ENCODE measurements around a stretch of chr11.

GRCh38 chr11:67416310-67417482 is 1.2 kb downstream of the CARNS1 start:
- RRBS: no CpG with 5 or more reads among the region's 25 CpGs

GRCh38 chr11:67491682-67492486 is 9.1 kb downstream of the AIP start:
- RRBS: no CpG with 5 or more reads among the region's 29 CpGs

DNA sequence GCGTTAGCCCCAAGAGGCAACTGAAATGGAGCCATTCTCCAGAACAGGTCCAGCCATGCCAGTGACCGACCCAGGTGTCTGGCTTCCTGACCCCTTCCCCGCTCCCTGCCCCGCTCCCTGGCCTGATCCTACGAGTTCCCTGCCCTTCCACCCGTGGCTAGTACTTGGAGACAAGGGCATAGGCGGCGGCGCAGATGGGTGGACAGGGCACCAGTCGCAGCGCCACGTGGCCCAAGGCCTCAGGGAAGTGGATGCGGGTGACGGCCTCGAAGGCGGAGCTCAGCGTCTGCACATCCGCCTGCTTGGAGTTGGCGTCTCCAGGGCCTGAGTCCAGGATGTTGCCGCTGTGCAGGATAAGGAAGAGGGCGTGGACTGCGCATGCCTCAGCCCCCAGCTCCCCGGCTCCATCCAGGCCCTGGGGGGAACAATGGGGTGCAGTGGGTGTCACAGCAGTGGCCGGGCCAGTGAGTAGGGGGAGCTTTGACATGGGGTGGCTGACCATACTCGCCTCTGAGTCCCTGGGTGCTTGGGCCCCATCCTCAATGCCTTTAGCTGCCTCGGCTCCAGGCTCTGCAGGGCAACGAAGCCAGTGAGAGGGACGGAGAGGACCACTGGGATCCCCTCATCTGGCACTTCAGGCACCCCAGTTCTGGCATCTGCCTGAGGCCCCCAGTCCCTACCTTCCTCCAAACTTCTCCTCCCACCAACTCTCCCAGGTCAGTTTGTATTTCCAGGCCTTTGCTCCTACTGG is 6.6 kb downstream of the PITPNM1 start:
- RRBS: 89% methylated on average over 2 of the region's 28 CpGs

DNA sequence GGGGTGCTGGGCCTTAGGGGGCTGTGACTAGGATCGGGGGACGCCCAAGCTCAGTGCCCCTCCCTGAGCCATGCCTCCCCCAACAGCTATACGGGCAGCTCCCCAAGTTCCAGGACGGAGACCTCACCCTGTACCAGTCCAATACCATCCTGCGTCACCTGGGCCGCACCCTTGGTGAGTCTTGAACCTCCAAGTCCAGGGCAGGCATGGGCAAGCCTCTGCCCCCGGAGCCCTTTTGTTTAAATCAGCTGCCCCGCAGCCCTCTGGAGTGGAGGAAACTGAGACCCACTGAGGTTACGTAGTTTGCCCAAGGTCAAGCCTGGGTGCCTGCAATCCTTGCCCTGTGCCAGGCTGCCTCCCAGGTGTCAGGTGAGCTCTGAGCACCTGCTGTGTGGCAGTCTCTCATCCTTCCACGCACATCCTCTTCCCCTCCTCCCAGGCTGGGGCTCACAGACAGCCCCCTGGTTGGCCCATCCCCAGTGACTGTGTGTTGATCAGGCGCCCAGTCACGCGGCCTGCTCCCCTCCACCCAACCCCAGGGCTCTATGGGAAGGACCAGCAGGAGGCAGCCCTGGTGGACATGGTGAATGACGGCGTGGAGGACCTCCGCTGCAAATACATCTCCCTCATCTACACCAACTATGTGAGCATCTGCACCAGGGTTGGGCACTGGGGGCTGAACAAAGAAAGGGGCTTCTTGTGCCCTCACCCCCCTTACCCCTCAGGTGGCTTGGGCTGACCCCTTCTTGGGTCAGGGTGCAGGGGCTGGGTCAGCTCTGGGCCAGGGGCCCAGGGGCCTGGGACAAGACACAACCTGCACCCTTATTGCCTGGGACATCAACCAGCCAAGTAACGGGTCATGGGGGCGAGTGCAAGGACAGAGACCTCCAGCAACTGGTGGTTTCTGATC is 1.2 kb downstream of the GSTP1 start:
- RRBS: no CpG with 5 or more reads among the region's 18 CpGs

DNA sequence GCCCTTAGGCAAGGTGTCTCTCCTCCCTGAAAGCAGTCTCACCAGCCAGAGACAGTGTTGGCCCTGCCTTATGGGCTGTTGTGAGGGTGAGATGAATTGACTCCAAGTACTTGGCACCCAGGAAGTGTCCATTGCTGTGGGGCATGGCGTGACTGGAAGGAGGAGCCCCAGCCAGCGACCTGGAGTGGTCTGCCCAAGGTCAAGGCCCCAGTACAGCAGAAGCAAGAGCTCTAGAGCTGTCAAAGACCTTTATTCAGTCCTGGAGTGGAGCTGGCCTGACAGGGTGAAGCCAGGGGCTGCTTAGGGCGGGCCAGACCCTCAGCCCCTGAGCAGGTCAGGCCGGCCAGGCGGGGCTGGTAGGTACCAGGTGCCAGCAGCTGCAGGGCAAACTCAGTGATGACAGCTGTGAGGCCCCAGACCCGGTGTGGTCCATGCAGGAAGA is 2.0 kb downstream of the NUDT8 start:
- RRBS: 37% methylated on average over 3 of the region's 6 CpGs

GRCh38 chr11:67656314-67656791 is 5.8 kb upstream of the ACY3 start:
- RRBS: no CpG with 5 or more reads among the region's 3 CpGs

- RRBS: no CpG with 5 or more reads among the region's 48 CpGs
Observed at GRCh38 chr11:67804993-67805461, 130.6 kb upstream of the ALDH3B2 start.

- RRBS: no CpG with 5 or more reads among the region's 27 CpGs
Observed at GRCh38 chr11:67884296-67885546, 119.2 kb downstream of the UNC93B1 start.

DNA sequence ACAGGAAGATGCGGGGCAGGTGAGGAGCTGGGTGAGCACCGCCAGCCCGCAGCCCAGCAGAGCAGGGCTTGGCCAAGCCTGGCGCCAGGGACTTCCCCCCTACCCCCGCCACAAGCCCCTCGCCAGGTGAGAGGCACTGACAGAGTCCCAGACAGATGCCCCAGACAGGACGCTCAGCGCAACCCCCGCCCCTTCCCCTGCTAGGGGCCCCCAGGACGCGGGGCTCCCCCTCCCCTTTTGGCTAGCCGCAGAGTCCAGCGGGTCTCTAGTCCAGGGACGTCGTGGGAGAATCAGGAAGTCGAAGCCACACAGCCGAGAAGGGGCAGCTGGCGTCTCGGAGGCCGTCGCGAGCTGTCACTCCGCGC is 48.9 kb downstream of the UNC93B1 start:
- RRBS: no CpG with 5 or more reads among the region's 24 CpGs

GRCh38 chr11:68036468-68036661 is 2.5 kb upstream of the TCIRG1 start:
- RRBS: no CpG with 5 or more reads among the region's 11 CpGs

DNA sequence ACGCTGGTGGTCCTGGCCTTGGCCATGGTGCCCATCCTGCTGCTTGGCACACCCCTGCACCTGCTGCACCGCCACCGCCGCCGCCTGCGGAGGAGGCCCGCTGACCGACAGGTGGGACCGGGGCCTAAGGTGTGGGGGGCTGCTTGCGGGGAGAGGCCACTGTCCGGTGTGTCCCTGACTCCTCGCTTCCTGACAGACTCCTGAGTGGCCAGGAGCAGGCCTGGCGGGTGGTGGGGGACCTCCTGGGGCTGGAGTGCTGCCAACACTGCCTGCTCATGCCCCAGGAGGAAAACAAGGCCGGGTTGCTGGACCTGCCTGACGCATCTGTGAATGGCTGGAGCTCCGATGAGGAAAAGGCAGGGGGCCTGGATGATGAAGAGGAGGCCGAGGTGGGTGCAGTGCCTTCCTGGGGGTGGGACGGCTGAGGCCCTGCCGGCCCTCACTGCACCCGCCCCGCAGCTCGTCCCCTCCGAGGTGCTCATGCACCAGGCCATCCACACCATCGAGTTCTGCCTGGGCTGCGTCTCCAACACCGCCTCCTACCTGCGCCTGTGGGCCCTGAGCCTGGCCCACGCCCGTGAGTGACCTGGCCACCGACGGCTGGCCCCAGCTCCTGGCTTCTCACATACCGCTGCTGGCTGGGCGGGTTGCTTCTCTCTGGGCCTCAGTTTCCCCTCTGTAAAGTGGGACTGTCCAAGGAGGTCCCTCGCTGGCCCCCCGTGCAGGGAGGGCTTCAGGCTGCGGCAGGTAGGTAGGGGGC is 11.0 kb downstream of the TCIRG1 start:
- RRBS: 91% methylated on average over 3 of the region's 36 CpGs

DNA sequence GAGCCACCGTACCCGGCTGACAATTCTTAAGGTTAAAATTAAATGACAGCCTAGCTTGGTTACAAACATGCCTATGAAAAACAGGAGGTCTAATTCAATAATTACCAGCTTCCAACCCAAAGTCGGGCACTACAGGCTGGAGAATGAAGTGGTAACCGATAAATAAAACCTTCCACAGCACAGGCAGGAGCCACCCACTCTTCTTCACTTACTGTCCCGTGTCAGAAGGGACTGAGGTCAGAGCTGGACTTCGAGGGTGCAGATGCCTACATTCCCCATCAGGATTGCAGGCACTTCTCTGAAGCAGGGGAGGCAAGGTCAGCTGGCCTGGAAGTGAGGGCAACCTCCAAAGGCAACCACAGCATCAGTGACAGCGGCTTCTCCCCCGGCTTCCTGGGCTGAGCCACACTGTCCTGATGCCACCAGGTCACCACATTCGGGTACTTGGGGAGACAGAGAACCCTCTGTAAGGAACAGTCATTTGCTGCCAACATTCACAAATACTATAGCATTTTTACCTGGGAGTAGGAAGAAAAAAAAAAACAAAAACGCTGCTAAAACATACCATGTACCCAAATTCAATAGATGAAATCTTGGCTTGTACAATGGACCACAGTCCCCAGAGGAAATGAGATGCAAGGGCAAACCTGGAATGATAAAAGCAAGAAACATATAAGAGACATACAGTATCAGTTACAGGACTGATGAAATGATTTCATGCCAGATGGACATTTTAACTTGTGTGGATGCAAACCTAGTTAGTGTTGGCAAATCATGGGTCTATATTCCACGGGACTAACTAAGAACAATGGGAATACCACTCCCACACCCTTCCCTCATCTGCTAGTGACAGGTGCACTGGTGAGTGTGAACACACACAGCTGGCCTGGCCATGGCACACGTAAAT is 22.8 kb downstream of the TCIRG1 start:
- RRBS: no CpG with 5 or more reads among the region's 12 CpGs

- RRBS: no CpG with 5 or more reads among the region's 11 CpGs
Observed at GRCh38 chr11:68315503-68316012, 3.2 kb downstream of the LRP5 start.

DNA sequence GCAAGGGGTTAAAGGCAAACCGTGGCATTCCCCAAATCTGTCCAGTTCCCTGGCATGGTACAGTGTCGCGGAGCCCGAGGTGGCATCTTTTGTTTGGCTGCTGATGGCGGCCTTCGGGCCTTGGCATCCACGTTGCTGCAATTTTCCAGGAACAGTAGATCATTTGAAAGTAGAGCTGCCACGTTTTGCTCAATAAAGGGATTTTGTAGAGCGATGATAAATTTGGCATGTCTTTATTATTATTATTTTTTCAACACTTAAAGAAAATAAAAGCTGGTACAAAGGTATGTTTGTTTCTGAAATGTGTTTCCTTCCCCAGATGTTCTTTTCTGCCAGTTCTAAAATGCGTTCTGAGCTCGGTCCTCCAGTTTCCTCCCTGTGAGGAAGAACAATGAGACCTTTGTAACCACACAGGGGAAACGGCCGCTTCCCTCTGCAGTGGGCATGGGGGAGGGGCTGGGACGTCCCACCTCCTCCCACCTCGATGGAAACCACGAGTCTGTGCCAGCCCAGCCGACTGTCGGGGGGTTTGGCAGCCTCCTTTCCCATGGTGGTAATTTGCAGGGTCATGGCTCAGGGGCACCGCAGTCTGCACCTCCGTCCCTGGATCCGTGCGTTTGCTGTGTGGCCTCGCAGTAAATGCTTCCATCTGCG is 15.8 kb downstream of the LRP5 start:
- RRBS: no CpG with 5 or more reads among the region's 24 CpGs

GRCh38 chr11:68343610-68344477 is 31.5 kb downstream of the LRP5 start:
- RRBS: no CpG with 5 or more reads among the region's 24 CpGs

DNA sequence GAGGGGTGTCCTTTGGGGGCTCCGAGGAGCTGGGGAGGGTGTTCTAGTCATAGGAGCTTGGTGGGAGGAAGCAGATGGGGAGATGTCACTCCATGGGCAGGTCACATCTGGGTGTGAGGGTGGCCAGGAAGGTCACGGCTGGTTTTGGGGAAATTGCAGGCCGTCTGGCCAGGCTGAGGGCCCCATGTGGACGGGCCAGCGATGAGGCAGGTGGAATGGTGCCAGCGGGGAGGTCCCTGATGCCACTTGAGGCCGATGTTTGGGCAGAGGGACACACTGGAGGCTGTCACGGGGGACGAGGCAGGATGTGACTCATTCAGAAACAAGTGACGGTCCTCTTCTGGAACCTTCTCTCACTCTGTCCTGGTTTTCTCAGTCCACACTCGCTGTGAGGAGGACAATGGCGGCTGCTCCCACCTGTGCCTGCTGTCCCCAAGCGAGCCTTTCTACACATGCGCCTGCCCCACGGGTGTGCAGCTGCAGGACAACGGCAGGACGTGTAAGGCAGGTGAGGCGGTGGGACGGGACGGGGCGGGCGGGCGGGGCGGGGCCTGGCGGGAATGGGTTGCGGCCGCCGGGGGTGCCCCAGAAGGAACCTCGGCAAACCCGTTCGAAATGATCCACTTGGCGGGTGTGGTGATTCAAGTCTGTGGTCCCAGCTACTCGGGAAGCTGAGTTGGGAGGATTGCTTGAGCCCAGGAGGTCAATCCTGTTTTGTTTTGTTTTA is 53.0 kb downstream of the LRP5 start:
- RRBS: no CpG with 5 or more reads among the region's 33 CpGs

- RRBS: 0% methylated on average over 1 of the region's 11 CpGs
Observed at GRCh38 chr11:68399285-68399916, 61.2 kb upstream of the PPP6R3 start.

- RRBS: no CpG with 5 or more reads among the region's 4 CpGs
Observed at GRCh38 chr11:68481164-68481787, 20.7 kb downstream of the PPP6R3 start.

- RRBS: no CpG with 5 or more reads among the region's 2 CpGs
Observed at GRCh38 chr11:68524163-68524653, 63.7 kb downstream of the PPP6R3 start.

GRCh38 chr11:68552108-68552564 is 91.6 kb downstream of the PPP6R3 start:
- RRBS: no CpG with 5 or more reads among the region's 3 CpGs